ENCODE data around the gene PSAPL1.

- PRO-cap, 7 experiments, result peak in 7 of 7 experiments; most common plus-strand start chr4:7313538 (in 3); most common minus-strand start chr4:7313381 (in 4)
- RAMPAGE, long total RNA, 2 experiments, result no peak in any of the 2 experiments
Observed at GRCh38 chr4:7313296-7313911, 121.1 kb downstream of the SORCS2 start.

GRCh38 chr4:7434754-7435139 lies at the start of gene PSAPL1:
TSS of gene PSAPL1 (minus strand) at chr4:7434930.
- PRO-cap, 7 experiments, result no peak in any of the 7 experiments
- RAMPAGE, long total RNA, 2 experiments, result no peak in any of the 2 experiments

GRCh38 chr4:7516098-7516769 lies 81.5 kb upstream of the PSAPL1 start:
- PRO-cap, 7 experiments, result peak in 4 of 7 experiments; most common plus-strand start chr4:7516645 (in 4); most common minus-strand start chr4:7516503 (in 2)
- RAMPAGE, long total RNA, 2 experiments, result no peak in any of the 2 experiments

DNA sequence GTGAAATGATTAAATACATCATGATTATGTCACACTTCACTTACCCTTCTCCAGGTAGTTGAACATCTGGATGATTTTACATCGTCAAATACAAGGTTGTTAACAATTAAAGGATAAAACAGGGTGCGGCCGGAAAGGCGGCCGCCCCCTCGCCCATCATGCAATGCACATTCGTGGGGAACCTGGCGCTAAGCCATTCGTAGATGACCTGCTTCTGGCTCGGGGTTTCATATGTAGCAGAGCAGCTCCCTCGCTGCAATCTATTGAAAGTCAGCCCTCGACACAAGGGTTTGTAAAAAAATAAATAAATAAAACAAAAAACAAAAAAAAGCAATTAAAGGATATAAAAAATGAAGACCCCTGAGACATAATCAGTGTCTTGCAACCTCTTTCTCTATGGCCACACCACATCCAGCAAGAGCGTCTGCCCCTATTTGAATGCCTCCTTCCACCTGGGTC lies 147.6 kb upstream of the PSAPL1 start:
- PRO-cap, 7 experiments, result peak in 1 of 7 experiments; most common plus-strand start position 259 of the sequence (in 1)
- RAMPAGE, long total RNA, 2 experiments, result no peak in any of the 2 experiments

GRCh38 chr4:7652617-7653031 lies 217.9 kb upstream of the PSAPL1 start:
- PRO-cap, 7 experiments, result no peak in any of the 7 experiments
- RAMPAGE, long total RNA, 2 experiments, result no peak in any of the 2 experiments

GRCh38 chr4:7653657-7654333 lies 219.1 kb upstream of the PSAPL1 start:
- PRO-cap, 7 experiments, result peak in 1 of 7 experiments; most common minus-strand start chr4:7654111 (in 1)
- RAMPAGE, long total RNA, 2 experiments, result no peak in any of the 2 experiments

GRCh38 chr4:7811602-7812234 lies 127.9 kb downstream of the AFAP1 start:
- PRO-cap, 7 experiments, result peak in 4 of 7 experiments; most common plus-strand start chr4:7812106 (in 2); most common minus-strand start chr4:7812047 (in 2)
- RAMPAGE, long total RNA, 2 experiments, result no peak in any of the 2 experiments

DNA sequence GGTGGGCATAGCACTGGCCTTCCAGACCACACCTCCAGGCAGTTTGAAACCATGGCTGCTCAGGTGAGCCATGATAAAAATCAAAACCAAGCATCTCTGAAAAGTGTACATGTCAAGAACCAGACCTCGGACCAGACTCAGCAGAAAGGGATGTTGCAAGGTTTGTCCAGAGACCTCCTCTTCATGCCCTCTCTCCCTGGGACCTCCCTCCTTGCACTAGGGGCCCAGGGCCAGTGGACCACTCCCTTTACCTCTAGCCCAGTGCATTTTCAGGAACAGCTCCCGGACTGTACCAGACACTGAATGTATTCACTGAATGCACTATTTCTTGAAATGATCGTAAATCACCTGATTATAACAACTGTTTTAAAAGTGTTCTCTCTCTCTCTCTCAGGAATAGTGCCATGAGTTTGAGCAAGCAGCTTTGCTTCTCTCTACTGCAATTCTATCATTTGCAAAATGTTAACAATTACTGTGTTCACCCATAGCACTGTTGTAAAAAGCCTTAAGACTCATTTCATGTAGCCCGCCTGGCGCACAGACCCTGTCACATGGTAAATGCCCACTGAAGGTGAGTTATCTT lies 22.9 kb downstream of the AFAP1 start:
- PRO-cap, 7 experiments, result no peak in any of the 7 experiments
- RAMPAGE, long total RNA, 2 experiments, result no peak in any of the 2 experiments

- PRO-cap, 7 experiments, result peak in 7 of 7 experiments; most common plus-strand start chr4:7938831 (in 6); most common minus-strand start chr4:7939259 (in 2)
- RAMPAGE, long total RNA, 2 experiments, result no peak in any of the 2 experiments
Observed at GRCh38 chr4:7938447-7939482, 896 bp downstream of the AFAP1 start.

GRCh38 chr4:7960551-7961456 lies 21.1 kb upstream of the AFAP1 start:
- PRO-cap, 7 experiments, result peak in 1 of 7 experiments; most common plus-strand start chr4:7961020 (in 1); most common minus-strand start chr4:7960783 (in 1)
- RAMPAGE, long total RNA, 2 experiments, result no peak in any of the 2 experiments

- PRO-cap, 7 experiments, result no peak in any of the 7 experiments
- RAMPAGE, long total RNA, 2 experiments, result no peak in any of the 2 experiments
Observed at GRCh38 chr4:7964775-7965711, 25.4 kb upstream of the AFAP1 start.

- PRO-cap, 7 experiments, result no peak in any of the 7 experiments
- RAMPAGE, long total RNA, 2 experiments, result no peak in any of the 2 experiments
Observed at GRCh38 chr4:7967916-7968397, 28.3 kb upstream of the AFAP1 start.

- PRO-cap, 7 experiments, result no peak in any of the 7 experiments
- RAMPAGE, long total RNA, 2 experiments, result no peak in any of the 2 experiments
Observed at GRCh38 chr4:7972088-7972490, 32.4 kb upstream of the AFAP1 start.

- PRO-cap, 7 experiments, result no peak in any of the 7 experiments
- RAMPAGE, long total RNA, 2 experiments, result no peak in any of the 2 experiments
Observed at GRCh38 chr4:8022967-8023680, 83.5 kb upstream of the AFAP1 start.

- PRO-cap, 7 experiments, result no peak in any of the 7 experiments
- RAMPAGE, long total RNA, 2 experiments, result no peak in any of the 2 experiments
Observed at GRCh38 chr4:8120369-8120872, 38.2 kb downstream of the ABLIM2 start.

DNA sequence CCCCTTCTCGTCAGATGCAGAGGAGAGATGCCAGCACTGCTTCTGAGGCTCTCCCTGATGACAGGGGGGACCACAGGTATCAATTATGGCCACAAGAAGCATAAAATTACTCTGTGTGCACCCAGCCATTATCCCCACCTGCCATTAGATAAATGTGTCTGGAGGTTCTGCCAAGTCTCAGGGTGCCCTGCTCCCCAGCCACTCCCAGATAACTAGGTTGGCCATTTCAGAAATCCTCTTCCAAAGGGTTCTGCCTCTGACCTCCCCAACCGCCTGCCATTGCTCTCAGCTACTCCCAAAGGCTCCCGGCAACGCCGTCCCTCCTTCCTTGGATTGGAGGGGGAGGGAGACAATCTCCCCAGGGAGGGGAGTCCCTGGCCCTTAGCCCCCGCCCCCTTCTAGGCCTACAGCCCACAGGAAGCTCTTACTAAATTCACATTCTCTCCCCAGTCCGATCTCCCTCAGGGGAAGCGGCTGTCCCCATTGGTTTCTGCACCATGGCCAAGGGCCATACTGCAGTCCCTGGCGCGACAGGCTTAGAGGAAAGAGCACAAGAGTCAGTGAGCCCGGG lies 1.3 kb downstream of the ABLIM2 start:
- PRO-cap, 7 experiments, result no peak in any of the 7 experiments
- RAMPAGE, long total RNA, 2 experiments, result no peak in any of the 2 experiments

GRCh38 chr4:8188630-8189610 lies 10.2 kb upstream of the SH3TC1 start:
- PRO-cap, 7 experiments, result no peak in any of the 7 experiments
- RAMPAGE, long total RNA, 2 experiments, result no peak in any of the 2 experiments

DNA sequence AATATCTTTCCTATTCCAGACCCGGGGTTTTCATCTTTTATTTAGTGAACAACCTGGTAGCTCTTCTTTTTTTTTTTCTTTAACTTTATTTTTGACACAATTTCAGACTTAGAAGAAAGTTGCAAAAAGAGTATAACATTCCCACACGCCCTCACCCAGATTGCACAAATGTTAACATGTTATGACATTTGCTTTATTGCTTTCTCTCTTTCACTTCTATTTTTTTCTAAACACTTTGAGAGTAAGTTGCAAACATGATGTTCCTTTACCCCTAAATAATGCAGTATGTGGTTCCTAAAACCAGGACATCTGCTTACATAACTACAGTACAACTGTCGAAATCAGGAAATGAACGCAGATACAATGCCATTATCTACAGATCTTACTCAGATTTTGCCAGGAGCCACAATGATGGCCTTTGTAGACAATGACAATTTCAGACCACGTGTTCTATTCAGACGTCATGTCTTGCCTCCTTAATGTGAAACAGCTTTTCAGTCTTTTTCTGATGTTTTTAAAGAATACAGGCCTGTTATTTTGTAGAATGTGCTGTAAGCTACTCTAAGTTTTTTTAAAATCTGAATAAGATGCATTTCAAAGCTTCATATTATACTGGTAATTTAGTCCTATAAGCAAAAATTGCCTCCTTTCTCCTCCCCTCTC lies 22.4 kb downstream of the SH3TC1 start:
- PRO-cap, 7 experiments, result no peak in any of the 7 experiments
- RAMPAGE, long total RNA, 2 experiments, result no peak in any of the 2 experiments

GRCh38 chr4:8243780-8244612 lies 25.6 kb upstream of the HTRA3 start:
- PRO-cap, 7 experiments, result no peak in any of the 7 experiments
- RAMPAGE, long total RNA, 2 experiments, result no peak in any of the 2 experiments

DNA sequence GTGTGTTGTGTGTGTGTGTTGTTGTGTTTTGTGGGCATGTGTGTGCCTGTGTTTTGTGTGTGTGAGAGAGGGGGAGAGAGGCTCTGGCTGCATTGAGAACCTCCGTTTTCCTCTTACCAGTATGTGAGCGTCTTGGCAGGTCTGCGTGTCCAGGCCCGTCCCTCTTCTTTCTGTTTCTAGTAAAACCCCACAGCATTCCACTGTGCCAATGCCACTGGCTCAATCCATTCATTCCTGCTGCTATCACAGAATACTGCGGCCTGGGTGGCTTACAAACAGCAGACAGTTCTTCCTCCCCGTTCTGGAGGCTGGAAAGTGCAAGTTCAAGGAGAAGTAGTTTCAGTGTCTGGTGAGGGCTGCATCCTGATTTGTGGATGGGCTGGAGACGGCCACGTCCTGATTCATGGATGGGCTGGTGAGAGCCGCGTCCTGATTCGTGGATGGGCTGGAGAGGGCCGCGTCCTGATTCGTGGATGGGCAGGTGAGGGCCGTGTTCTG lies 15.4 kb upstream of the HTRA3 start:
- PRO-cap, 7 experiments, result no peak in any of the 7 experiments
- RAMPAGE, long total RNA, 2 experiments, result no peak in any of the 2 experiments